Osteocyte (in vitro differentiated cells): ENCODE measurements around the genes FAM163B and BRD3.

- PRO-cap, result no peak
Measured at GRCh38 chr9:133558122-133559316, 24.0 kb downstream of the ADAMTSL2 start.

DNA sequence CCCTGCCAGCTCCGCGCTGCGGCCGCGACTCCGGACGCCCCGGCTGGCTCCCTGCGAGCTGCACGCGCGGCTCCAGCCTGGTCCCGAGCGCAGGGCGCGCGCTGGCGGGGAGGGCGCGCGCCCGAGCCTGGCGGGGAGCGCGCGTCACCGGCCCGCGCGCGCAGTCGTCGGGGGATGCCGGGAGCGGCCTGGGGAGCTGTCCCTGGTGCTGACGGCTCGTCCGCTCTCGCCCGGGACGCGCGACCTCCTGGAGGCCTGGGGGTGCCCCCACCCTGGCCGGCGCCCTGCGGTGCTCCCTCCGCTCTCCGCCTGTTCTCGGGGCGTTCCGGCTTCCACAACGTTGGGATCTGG, at the start of gene FAM163B:
Gene FAM163B (minus strand): TSS at position 103 of the 351 bp plus-strand sequence.
- PRO-cap, result no peak

GRCh38 chr9:133797253-133797996, 59.3 kb upstream of the SARDH start:
- PRO-cap, result no peak

GRCh38 chr9:133812142-133812389, 73.9 kb upstream of the SARDH start:
- PRO-cap, result no peak

DNA sequence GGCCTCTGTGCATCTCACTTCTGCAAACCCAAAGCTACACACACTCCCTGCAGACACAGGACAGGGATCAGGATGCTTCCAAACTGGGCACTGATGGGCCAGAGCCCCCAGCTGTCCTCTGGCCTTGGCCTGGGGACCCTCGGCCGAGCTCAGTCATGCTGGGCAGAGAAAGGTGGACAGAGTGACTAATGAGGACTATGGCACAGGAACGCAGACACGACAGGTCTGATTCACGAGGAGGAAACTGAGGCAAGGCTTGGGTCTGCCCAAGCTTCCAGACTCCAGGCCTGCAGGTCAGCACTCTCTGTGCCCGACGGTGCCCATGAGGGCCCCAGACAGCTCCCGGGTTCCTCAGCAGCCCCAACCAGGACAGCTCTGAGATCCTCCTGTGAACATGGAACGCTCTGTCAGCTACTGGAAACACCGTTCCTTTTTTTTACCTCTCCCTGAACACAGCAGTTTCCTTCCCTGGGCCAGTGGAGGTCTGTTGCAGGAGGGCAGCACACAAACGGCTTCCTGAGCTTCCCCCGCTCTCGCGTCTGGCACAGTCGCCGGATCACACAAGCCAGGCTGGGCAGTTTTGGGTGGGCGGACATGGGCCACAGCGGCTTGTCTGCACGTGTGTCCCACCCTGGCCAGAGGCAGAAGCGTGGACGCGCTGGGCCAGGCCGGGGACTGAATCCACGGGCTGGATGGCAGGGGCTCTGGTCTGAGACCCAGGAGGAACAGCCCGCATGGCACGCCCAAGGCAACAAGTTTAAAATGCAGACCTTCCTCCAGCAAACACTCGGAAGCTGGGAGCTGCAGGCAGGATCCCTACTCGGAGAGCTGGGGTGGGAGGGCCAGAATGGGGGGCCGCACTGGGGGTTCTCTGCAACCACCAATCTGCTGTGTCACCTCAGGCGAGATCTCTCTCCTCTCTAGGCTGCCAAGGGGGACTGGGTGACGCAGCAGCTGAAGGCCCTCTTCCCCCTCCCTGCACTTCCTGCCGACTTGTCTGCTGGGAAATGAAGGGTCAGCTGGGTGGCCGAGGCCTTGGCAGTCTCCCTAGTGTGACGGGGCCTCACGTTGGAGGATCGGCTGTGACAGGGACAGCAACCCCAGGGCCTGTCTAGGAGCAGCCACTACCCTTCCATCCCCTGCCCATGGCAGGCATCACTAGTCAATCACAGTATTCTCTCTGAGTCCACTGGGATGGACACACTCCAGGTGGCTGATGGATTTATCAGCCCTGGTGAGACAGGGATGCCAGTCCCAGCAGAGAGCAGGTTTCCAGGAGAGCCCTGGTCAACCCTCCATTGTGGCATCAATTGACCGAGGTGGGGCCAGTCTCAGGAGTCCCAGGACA, 106.9 kb upstream of the SARDH start:
- PRO-cap, result no peak

- PRO-cap, result no peak
Measured at GRCh38 chr9:134045044-134045613, 19.8 kb downstream of the BRD3OS start.

DNA sequence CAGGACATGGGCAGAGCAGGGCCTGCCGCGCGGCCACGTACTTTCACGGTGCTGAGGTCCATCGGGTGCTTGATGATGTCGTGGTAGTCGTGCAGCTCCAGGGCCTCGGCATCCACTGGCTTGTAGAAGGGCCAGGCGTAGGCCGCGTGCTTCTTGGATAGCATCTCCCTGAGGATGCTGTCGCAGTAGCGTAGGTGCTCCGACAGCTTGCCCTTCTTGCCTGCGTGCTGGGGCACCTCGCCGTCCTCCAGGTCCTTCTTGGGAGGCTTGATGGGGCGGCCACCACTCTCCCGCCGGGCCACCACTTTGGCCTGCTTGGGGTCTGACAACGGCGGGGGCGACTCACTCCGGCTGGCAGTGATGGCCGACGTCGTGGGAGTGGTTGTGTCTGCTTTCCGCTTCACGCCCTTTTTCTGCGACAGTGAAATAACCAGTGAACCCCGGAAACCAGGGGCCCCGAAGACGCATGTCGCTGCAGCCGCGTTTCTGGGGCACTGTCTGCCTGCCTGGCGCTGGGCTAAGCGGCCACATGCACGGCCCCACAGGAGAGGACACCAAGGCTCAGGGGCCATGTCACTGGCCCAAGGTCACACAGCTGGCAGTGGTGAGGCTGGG, 19.7 kb downstream of the BRD3 start:
- PRO-cap, result no peak

DNA sequence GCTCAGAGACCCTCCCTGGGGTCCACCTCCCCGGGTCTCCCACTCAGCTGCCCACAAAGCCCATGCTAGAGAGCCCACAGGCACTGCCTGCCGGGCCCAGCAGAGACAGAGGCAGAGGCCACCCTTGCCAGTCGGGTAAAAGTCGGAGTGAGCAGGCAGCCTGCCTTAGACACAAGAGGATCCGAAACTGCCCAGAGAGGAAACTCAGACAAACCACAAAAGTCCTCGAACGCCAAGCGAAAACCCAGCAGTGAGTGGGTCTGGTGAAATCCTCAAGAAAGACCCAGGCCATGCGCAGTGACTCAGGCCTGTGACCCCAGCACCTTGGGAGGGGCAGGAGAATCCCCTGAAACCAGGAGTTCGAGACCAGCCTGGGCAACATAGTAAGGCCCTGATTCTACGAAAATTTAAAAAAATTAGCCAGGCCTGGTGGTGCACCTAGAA, 7.8 kb downstream of the BRD3 start:
- PRO-cap, result no peak

GRCh38 chr9:134067887-134068614, at the start of gene BRD3:
Gene BRD3 (minus strand): TSS chr9:134068026.
- PRO-cap, result bidirectional peak, plus-strand start at chr9:134068324, minus-strand start at chr9:134067999; bidirectional peak, plus-strand start at chr9:134068650, minus-strand start at chr9:134068484

DNA sequence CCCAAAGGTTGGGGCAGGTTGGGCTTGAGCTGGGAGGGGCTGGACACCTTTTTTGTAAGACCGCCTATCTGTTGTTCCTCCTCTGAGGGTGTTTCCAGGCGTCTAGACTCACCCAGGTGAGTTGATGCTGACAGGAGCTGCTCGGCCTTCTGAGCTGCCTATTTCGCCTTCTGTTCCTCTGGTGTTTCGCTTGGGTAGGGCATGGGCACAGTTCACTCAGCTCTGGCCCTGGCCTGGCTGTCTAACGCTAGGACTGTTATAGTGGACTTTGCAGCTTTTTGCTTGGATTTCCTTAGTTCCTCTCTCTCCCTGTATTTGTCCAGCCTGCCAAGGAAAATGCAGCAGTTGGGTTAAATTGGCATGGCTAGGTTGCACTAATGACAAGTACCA, 2.2 kb downstream of the WDR5 start:
- PRO-cap, result no peak

DNA sequence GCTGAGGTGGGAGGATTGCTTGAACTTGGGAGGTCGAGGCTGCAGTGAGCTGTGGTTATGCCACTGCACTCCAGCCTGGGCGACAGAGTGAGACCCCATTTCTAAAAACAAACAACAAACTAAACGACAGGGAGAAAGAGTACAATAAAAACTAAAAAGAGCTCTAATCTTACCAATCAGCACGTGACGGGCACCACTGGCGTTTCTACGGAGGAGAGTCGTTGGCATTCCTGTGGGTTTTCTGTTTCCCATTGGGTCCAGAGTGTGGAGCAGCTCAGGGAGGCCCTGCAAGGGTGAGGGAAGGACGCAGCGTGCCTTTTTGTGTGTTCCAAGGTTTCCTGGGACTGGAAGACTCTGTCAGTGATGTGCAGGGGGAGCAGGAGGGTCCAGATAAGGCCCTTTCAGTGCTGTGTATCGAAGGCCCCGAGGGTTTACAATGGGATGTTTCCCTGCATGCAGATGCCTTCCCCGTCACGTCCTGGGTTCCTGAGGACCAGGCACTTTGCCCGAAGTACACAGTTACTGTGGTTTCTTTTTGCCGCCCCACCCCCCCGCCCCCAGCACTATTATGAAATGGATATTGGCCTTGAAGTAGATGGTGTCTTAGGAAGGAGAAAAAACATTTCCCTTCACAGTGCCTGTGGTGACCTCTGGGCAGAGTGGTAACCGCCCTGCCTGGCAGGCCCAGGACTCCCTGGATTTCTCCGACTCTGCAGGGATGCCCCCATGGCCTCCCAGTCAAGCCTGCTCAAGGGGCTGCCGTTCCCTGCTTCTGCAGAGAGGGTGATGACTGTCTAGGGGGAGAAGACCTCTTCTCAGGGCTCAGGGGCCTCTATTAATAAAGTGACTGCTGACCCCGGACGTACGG, 35.9 kb downstream of the WDR5 start:
- PRO-cap, result no peak

DNA sequence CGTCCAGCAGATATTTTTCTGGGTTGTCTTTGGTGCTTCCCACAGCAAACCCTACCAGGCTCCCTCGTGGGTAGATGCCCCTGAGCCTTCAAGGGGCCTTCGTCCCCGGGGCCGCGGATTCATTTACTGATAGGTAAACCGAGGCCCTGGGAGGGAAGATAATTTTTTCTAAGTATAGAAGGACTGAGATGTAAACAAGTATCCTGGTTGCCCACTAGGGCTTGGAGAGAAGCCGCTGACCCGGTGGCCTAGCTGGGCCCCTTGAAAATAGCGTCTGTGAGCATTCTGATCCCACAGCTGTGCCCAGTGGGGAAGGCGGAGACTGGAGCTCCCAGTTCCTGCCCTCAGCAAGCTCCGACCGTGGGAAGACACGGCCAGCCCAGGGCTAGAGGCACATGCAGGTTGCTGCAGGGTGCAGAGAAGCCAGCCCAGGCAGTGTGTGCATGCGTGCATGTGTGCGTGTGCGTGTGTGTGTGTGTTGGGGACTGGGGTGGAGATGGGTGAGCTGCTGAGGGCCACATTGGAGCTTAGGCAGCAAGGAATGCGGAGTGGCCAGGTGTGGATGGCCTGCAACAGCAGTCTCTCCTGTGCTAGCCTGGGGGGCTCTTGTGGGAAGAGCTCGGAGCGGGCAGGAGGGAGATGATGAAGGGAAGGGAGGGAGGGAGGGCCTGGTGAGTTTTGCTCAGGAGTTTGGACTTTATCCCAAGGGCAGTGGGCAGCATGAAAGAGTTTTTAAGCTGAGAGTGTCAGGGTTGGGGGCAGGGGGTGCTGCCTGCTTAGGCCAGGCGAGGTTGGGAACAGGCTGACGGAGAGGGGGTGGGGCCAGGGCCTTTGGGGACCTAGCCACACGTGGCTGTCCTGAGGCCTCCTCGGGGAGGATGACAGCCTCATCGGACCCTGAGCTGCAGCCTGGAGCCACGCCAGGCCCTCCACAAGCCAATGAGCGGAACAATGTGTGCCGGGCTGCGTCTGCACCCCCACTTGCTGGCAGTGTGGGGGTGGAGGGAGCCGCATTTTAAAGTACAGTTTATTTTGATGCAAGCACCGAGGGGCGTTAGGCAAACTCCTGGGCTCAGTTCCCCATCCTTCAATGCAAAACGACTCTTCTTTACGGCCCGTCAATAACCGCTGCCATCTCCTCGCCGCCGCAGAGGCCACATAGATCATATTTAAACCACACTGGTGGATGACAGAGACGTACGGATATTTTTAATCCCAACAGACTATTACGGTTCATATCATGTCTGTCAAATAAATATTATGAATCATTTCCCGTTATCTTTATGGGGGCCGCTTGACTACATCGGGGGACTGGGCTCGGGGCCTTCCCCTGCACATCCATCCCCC, 5.5 kb upstream of the RXRA start:
- PRO-cap, result no peak

DNA sequence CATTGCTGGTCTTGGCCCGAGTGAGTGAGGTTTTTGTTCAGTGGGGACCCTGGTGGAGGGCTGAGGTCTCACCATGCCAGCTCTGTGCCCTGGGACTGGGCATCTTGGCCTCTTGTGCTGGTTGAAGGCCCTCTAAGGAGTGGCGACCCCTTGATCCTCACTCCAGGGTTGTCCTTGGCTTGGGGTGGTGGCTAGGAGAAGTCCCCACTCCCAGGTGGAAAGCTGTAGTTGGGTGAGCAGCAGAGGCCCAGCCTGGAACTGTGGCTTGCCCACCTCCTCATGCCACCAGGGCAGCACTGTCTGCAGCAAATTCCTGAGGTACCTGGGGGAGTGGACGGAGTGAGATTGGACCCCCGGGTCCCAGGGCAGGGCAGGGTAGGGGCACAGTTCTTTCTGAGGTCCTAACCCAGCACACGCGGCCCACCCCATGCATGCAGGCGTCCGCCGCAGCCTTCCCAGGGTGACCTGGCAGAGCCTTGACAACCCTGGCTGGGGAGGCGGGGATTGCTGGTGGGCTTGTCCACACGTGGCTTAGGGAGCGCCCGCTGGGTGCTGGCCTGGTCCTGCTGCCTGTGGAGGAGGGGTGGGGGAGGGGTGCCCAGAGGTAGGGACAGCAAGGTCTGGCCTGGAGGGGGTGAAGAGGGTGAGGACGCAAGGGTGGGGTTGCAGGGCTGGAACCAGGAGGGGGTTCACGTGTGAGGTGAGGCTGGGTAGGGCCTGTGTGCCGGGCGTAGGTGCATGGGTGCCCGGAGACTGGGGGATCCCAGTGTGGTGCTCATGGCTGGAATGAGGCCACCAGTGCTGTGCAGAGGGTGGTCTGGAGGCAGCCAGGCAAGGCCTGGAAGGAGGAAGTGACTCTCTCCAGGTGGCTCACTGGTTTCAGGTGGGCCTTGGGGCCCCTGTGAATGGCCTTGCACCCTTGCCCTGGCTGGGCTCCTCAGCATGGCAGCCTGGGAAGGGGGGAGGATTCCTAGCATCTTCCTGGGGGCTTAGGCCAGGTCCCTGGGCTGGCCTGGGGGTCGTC, 6.0 kb downstream of the RXRA start:
- PRO-cap, result no peak

DNA sequence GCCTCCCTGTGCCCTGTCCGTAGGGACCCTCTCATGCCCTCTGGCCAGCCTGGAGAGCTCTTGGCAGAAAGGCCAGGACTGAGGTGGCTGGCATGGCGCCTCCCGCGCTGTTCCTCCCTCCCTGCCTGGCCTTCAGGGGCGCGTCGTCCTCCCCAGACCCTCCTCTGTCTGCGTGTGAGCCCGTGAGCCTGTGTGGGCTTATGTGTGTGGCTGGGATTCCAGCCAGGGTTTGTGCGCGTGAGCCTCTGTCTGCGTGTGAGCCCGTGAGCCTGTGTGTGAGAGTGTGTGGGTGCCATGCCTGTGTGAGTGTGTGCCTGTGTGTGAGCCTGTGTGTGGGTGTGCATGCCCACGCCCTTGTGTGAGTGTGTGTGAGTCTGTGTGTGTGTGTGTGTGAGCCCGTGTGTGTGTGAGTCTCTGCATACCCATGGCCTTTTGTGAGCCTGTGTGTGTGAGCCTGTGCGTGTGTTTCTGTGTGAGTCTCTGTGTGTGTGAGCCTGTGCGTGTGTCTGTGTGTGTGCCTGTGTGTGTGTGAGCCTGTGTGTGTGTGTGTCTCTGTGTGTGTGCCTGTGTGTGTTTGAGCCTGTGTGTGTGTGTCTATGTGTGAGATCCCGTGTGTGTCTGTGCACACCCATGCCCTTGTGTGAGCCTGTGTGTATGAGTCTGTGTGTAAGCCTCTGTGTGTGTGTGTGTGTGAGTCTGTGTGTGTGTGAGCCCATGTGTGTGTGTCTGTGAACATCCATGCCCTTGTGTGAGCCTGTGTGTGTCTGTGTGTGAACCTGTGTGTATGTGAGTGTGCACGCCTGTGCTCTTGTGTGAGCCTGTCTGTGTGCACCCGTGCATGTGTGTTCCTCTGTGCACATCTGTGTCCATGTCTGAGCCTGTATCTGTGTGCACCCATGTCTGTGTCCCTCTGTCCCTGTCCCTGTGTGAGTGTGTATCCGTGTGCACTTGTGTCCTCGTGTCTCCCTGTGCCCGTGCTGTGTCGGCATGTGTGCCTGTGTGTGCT, 13.2 kb downstream of the RXRA start:
- PRO-cap, result no peak

DNA sequence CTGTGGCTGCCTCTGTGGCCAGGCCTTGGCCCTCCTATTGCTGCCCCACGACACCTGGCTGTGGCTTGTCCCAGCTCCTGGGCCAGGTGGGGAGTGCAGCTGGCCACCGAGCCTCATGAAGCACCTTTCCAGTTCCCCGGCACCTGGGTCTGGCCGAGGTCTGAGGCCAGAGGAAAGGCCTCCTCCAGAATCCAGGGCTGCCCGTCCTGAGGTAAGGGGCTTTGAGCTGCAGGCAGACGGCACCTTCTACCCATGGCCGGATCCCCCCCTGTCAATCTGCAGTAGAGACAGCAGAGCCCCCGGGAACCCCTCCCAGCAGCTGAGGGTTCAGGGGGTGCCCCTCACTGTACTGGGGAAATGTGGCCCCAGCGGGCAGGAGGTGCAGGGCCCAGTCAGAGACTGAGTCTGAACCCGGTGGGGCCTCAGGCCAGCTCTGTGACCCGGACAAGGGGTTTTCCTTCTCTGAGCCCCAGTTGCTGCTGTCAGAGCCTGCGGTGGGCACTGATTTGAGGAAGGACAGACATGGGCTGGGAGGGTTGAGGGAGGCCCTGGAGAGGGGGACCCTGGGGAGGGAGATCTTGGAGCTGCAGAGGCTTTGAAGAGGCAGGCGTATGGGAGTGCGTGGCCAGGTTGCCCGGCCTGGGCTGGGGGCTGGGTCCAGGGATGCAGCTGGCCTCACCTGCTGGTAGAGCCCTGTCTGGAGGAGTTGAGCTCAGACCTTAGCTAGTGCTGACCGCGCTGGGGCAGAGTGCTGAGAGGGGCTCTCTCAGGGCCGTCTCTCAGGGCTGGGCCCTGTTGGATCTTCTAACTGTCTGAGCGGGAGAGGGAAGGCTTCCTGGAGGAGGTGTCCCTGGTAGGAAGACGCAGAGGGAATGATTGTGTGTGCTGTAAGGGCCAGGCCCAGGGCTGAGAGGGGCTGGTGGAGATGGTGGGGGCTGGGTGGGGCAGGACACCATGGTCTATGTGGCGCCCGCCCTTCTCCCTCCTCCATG, 54.7 kb downstream of the RXRA start:
- PRO-cap, result no peak

DNA sequence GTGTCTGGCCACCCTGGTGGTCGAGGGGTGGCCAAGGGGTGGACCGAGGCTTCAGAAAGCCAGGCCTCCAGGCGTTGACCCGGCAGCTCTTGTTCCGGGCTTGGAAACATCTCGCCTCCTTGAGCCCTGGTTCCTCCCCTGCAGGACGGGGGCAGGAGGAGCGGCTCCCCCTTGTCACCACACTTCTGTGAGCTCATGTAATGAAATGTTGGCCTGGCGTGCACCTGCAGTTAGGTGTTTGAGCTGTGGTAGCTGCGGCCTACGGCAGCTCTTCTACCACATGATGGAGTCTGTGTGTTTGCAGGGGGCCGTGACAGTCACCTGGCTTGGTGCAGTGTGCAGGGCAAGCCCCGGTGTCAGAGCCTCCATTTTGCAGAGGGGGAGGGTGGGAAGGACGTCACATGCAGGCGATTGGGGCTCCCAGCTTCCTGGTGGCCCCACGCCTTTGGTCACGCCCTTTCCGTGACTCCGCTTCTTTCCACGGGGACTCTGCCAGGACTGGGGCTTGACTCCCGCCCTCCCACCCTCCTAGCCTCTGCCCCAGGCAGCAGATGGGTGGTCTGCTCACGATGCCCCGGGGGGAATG, 65.6 kb downstream of the RXRA start:
- PRO-cap, result no peak

GRCh38 chr9:134407764-134408786, 81.8 kb downstream of the RXRA start:
- PRO-cap, result no peak

GRCh38 chr9:134436328-134437467, 110.4 kb downstream of the RXRA start:
- PRO-cap, result no peak

DNA sequence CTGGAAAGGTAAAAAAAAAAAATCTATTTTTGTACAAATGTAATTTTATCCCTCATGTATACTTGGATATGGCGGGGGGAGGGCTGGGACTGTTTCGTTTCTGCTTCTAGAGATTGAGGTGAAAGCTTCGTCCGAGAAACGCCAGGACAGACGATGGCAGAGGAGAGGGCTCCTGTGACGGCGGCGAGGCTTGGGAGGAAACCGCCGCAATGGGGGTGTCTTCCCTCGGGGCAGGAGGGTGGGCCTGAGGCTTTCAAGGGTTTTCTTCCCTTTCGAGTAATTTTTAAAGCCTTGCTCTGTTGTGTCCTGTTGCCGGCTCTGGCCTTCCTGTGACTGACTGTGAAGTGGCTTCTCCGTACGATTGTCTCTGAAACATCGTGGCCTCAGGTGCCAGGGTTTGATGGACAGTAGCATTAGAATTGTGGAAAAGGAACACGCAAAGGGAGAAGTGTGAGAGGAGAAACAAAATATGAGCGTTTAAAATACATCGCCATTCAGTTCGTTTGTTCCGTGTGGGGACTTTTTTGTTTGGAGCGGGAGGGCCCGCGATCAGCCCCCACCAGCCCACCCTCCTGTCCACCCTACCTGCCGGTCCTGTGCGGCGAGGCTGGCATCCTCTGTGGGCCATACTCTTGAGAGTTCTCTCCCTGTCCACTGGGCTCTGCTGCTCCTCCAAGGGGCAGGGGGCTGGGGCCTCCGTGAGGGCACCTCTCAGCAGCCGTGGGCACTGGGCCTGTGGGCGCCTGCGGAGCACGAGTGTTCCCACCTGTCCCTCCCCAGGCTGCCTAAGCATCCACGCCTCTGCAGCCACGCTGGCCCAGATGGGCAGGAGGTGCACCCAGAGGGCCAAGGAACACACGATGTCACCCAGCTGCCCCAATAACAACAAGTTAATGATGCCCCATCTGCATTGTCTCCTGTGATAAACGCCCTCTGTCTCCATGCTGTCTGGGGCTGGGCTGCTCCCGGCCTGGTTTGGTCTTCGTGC, 114.1 kb downstream of the RXRA start:
- PRO-cap, result no peak

- PRO-cap, result bidirectional peak, plus-strand start at chr9:134475627, minus-strand start at chr9:134475488
Measured at GRCh38 chr9:134475352-134475764, 149.1 kb downstream of the RXRA start.